ENCODE measurements around the genes PRRC2B and PRRT1B.

- PRO-cap, 4 experiments, result peak in 4 of 4 experiments; most common plus-strand start chr9:130215986 (in 4); most common minus-strand start chr9:130215840 (in 1)
- RAMPAGE, long total RNA, 2 experiments, result no peak in any of the 2 experiments
- RRBS, result no CpG with 5 or more reads among the region's 12 CpGs
These were observed 43.4 kb downstream of the NCS1 start for GRCh38 chr9:130215524-130216044.

- PRO-cap, 4 experiments, result peak in 1 of 4 experiments; most common minus-strand start chr9:130235959 (in 1)
- RAMPAGE, long total RNA, 2 experiments, result no peak in any of the 2 experiments
- RRBS, result 59% methylated on average over 1 of the region's 35 CpGs
These were observed 29.8 kb upstream of the HMCN2 start for GRCh38 chr9:130235613-130236340.

GRCh38 chr9:130330570-130330919 lies 65.0 kb downstream of the HMCN2 start:
- PRO-cap, 4 experiments, result no peak in any of the 4 experiments
- RAMPAGE, long total RNA, 2 experiments, result no peak in any of the 2 experiments
- RRBS, result no CpG with 5 or more reads among the region's 12 CpGs

- PRO-cap, 4 experiments, result peak in 2 of 4 experiments; most common plus-strand start chr9:130444303 (in 2)
- RAMPAGE, long total RNA, 2 experiments, result no peak in any of the 2 experiments
- RRBS, result 8% methylated on average over 4 of the region's 9 CpGs
These were observed 683 bp upstream of the ASS1 start for GRCh38 chr9:130444091-130444464.

DNA sequence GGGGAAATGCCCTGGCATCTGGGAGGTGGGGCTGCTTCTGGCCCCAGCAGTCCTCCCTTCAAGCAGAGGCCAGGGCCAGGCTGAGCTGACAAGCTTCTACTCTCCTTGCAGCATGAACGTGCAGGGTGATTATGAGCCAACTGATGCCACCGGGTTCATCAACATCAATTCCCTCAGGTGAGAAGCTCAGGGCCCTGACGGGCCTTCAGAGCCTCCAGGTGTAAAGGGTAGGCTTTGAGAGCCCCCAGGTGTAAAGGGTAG lies 54.6 kb downstream of the ASS1 start:
- PRO-cap, 4 experiments, result no peak in any of the 4 experiments
- RAMPAGE, long total RNA, 2 experiments, result no peak in any of the 2 experiments
- RRBS, result no CpG with 5 or more reads among the region's 3 CpGs

DNA sequence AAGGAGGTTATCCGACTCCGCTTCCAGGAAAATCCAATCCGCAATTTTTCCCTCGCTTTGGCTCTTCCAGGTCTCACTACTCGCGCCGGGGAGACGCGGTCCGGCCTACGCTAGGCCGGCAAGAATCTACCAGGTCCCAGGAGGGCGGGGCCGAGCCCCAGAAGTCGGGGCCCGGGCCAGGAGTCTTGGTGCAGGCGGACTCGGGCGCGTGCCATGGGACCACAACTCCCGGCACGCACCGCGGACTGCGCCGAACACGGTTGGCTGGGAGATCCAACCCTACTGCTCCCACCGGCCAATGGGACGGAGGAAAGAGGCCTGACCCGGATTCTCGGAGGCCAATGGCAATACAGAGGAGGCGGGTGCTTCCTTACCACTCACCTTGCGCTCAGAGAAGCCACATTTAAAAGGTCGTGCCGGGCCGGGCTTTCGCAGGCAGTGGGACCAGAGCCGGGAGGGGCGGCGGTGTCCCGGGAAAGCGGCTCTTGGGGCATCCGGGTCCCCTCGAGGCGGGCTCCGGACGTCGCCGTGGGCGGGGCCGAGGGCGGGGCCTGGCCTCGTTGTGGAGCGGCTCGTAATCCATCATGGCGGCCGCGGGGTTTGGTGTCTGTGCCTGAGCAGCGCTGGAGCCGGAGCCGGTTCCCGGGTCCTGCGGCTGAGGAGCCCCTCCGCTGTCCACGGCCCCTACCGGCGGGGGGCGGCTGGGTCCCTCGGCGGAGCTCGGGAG lies 19.1 kb downstream of the EXOSC2 start:
- PRO-cap, 4 experiments, result peak in 4 of 4 experiments; most common plus-strand start position 406 of the sequence (in 3); most common minus-strand start position 128 of the sequence (in 3)
- RAMPAGE, long total RNA, 2 experiments, result start-site peak on the plus strand in 1 of 2 experiments, centred at position 574 of the sequence, 54 reads per replicate
- RRBS, result 3% methylated on average over 41 of the region's 71 CpGs

DNA sequence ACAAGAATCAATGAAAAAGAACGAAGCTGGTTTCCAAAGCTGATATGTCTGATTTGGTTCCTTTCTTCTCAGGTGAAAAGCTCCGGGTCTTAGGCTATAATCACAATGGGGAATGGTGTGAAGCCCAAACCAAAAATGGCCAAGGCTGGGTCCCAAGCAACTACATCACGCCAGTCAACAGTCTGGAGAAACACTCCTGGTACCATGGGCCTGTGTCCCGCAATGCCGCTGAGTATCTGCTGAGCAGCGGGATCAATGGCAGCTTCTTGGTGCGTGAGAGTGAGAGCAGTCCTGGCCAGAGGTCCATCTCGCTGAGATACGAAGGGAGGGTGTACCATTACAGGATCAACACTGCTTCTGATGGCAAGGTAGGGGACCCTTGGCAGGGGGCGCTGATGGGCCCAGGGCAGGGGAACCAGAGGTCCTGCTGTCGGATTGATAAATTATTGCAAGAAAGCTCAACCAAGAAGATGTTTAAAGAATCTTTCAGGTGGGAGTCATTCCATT lies 19.7 kb downstream of the ABL1 start:
- PRO-cap, 4 experiments, result no peak in any of the 4 experiments
- RAMPAGE, long total RNA, 2 experiments, result no peak in any of the 2 experiments
- RRBS, result no CpG with 5 or more reads among the region's 11 CpGs

GRCh38 chr9:130898916-130899413 lies 2.4 kb upstream of the QRFP start:
- PRO-cap, 4 experiments, result no peak in any of the 4 experiments
- RAMPAGE, long total RNA, 2 experiments, result no peak in any of the 2 experiments
- RRBS, result no CpG with 5 or more reads among the region's 14 CpGs

DNA sequence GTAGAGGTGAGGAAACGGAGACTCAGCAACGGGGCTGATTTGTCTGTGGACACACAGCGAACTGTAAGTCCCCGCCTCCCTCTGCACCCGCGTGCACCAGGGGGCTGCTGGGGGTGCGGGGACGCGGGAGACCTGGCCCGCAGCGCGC lies 1.0 kb downstream of the FIBCD1 start:
- PRO-cap, 4 experiments, result no peak in any of the 4 experiments
- RAMPAGE, long total RNA, 2 experiments, result no peak in any of the 2 experiments
- RRBS, result no CpG with 5 or more reads among the region's 12 CpGs

- PRO-cap, 4 experiments, result no peak in any of the 4 experiments
- RAMPAGE, long total RNA, 2 experiments, result no peak in any of the 2 experiments
- RRBS, result 66% methylated on average over 3 of the region's 19 CpGs
These were observed 2.2 kb downstream of the AIF1L start for GRCh38 chr9:131098237-131099213.

DNA sequence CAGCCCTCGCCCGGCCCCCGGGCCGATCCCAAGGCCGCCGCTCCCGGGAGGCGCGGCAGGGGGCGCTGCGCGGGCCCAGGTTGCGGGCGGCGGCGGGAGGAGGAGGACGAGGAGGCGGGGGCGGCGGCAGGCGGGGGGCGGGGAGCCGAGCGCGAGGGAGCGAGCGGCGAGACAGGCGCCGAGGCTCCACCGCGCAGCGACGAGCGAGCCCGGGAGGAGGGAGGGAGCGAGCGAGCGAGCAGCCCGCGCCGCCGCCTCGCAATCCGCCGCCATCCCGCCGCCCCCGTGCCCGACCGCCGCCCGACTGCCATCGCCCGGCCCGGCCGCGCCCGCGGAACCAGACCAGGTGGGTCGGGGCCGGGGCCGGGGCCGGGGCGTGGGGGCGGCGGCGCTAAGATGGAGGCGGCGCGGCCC lies at the start of gene PRRC2B:
PRRC2B (plus strand) TSS at position 169 of the 414 bp plus-strand sequence.
- PRO-cap, 4 experiments, result peak in 4 of 4 experiments; most common plus-strand start position 129 of the sequence (in 2); most common minus-strand start position 306 of the sequence (in 1)
- RAMPAGE, long total RNA, 2 experiments, result no peak in any of the 2 experiments
- RRBS, result 2% methylated on average over 26 of the region's 71 CpGs

- PRO-cap, 4 experiments, result peak in 2 of 4 experiments; most common minus-strand start chr9:131395486 (in 2)
- RAMPAGE, long total RNA, 2 experiments, result no peak in any of the 2 experiments
- RRBS, result no CpG with 5 or more reads among the region's 17 CpGs
These were observed 1.4 kb downstream of the PRRC2B start for GRCh38 chr9:131395064-131395934.

DNA sequence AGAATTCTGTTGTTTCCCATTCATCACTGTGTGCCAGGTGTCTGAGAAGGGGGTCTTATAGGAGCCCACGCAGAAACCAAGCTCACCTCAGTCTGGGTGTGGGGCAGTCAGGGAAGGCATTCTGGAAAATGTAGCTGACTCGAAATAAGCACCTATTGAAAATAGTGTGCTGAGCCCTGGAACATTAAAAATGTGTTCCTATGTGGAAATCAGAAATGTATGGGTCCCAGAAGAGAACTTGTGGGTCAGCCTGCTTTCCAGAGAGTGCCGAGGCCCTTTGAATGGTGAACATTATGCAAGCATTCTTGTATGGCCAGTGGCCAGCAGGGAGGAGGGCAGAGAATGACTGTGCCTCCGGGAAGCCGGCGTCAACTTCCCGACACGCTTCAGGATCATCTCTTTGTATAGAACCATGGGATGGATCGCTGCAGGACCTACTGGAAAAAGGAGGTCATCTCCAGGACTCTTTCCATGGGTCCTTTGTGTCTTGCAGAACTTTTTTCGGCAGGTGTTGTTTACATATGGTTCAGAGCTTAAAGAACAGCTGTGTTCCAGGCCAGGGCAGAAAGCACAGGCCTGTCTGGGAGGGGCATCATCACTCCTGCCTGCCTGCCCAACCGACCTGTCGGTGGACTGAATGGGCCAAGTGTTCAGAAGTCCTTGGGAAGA lies 8.8 kb downstream of the PRRC2B start:
- PRO-cap, 4 experiments, result peak in 4 of 4 experiments; most common plus-strand start position 403 of the sequence (in 2); most common minus-strand start position 266 of the sequence (in 3)
- RAMPAGE, long total RNA, 2 experiments, result no peak in any of the 2 experiments
- RRBS, result no CpG with 5 or more reads among the region's 12 CpGs

DNA sequence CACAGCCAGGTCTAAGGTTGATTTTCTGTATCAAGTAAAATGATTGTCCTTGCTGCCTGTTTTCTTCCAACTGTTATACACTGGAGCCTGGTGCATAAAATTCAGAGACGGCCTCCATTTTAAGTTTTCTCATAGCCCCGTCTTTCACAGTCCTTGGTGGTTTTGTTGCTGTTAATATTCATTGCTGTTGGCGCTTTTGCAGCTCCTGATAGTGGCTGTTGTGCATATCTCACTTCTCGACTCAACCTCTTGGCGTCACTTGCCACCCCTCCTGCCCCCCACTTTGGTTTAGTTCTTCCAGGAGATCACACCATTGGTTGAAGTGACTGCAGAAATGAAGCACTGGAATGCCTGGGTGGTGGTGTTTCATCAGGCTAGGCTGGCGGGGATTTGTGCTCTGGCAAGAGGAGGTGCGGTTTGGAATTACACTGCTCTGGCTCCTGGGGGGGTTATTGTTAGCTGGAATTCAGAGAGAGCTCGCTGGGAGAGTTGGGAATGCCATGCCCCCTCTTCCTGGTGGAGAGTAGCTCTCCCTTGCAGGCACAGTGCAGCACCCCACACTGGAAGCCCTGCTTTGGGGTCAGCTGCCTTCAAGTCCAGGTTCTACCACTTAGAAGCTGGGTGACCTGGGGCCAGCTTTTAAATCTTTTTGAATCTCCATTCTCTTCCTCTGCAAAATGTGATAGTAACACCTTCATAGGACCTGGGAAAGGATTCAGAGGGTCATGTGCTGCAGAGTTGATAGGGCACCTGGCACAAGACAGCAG lies 11.6 kb downstream of the PRRC2B start:
- PRO-cap, 4 experiments, result no peak in any of the 4 experiments
- RAMPAGE, long total RNA, 2 experiments, result no peak in any of the 2 experiments
- RRBS, result no CpG with 5 or more reads among the region's 8 CpGs

GRCh38 chr9:131409855-131410755 lies 16.2 kb downstream of the PRRC2B start:
- PRO-cap, 4 experiments, result no peak in any of the 4 experiments
- RAMPAGE, long total RNA, 2 experiments, result no peak in any of the 2 experiments
- RRBS, result no CpG with 5 or more reads among the region's 14 CpGs

- PRO-cap, 4 experiments, result no peak in any of the 4 experiments
- RAMPAGE, long total RNA, 2 experiments, result start-site peak on the plus strand in 1 of 2 experiments, at chr9:131464758-131464954 at its widest, 86 reads per replicate
- RRBS, result 84% methylated on average over 12 of the region's 31 CpGs
These were observed 38.1 kb upstream of the POMT1 start for GRCh38 chr9:131464291-131465397.

DNA sequence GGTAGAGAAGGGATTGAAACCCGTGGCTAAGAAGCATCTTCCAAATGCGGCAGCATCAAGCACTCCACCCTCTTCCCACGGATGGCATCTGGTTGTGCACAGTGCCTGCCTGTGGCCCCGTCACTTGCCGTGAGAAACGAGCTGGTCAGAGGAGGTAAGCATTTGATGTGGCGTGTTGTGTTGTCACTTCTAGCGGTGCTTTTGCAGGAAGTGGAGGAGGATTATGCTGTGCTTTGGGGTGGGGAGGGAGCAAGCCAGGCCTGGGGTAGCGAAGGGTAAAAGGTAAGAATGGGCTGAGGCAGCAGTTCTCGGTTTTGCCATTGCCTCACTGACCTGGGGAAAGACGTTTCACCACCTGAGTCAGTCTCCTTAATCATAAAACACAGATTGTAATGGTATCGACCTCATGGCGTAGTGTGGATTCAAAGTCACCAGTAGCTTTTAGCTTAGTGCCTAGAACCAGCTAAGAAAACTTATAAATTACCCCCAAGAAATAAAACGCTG lies 2.3 kb upstream of the POMT1 start:
- PRO-cap, 4 experiments, result no peak in any of the 4 experiments
- RAMPAGE, long total RNA, 2 experiments, result no peak in any of the 2 experiments
- RRBS, result no CpG with 5 or more reads among the region's 14 CpGs

- PRO-cap, 4 experiments, result peak in 1 of 4 experiments; most common plus-strand start chr9:131545557 (in 1); most common minus-strand start chr9:131545456 (in 1)
- RAMPAGE, long total RNA, 2 experiments, result no peak in any of the 2 experiments
- RRBS, result 12% methylated on average over 26 of the region's 50 CpGs
These were observed at the start of gene PRRT1B for GRCh38 chr9:131545147-131545887. PRRT1B (plus strand) TSS chr9:131545523.

DNA sequence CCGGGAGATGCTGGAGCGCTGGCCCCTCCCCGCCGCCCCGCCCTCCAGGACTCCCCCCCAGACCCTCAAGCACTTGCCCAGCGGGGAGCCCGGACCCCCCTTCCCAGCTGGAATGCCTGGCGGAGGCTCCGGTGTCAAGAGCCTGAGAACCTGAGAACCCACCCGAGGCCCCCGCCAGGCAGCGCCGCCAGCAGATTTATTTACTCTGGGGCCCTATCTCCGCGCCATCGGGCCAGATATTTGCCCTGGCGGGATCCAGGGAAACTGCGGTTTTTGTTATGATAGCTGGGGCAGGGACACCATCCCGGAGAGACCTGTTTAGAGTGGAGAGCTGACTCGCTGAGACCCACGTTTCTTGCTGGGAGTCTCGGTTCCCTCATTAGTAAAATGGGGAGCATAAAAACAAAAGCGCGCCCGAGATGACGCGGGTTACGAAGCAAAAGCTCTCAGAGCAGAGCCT lies 1.3 kb downstream of the PRRT1B start:
- PRO-cap, 4 experiments, result no peak in any of the 4 experiments
- RAMPAGE, long total RNA, 2 experiments, result no peak in any of the 2 experiments
- RRBS, result 2% methylated on average over 6 of the region's 28 CpGs

GRCh38 chr9:131554259-131554604 lies 8.9 kb downstream of the PRRT1B start:
- PRO-cap, 4 experiments, result no peak in any of the 4 experiments
- RAMPAGE, long total RNA, 2 experiments, result no peak in any of the 2 experiments
- RRBS, result 21% methylated on average over 7 of the region's 18 CpGs

Data from uterus (tissue), 7 donors.